Sigmoid colon (tissue), 4 donors: ENCODE measurements around the gene PCDHB4.

DNA sequence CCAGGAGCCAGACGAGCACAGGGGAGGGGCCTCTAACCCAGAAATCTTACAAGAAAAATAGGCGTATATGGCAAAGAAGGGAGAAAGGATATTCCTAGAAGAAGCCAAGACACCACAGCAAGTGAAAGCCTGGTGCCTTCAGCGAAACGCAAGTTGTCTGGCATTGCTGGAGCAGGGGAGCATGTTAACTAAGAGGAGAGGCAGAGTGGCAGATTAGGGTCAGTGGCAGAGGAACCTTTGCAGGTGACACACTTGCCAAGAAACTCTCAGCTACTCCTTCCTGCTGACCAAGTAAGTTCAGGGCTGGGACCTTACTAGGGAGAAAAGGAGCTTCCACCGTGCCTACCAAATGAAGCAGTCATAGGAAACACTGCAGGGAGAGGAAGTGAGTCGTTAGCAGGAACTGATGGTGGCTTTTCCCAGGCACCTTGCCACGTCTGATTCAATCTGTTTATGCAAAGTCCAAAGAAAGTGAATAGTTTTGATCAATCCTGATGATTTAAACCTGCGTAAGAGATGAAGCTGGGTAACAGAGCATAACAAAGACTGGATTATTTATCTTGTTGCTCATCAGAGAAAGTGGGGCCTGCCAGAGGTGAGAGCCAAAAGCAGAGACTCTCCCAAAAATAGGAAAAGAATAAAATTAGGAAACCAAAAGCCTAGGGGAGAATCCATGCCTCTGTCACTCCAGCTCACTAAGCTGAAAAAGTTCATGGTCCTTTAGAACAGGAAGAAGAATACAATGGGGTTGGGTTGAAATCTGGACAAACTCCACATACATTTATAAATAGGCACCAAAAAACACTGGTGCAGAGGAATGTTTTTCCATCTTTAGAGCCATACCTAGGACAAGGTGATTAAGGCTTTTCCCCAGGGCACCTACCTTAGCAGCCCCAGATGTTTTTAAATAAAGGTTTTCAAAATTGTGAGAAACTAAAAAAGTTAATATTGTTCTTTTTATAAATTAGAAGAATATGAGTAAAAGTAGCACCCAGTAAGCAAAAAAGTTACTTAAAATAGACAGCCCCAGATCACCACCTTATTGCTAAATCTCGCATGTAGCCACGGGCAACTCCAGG, 9.3 kb upstream of the PFDN1 start:
- PRO-cap: no peak
- RAMPAGE, long total RNA, 4 experiments: no peak in any of the 4 experiments

GRCh38 chr5:140317950-140318318, 15.0 kb upstream of the PFDN1 start:
- PRO-cap: no peak
- RAMPAGE, long total RNA, 4 experiments: no peak in any of the 4 experiments

- PRO-cap: no peak
- RAMPAGE, long total RNA, 4 experiments: no peak in any of the 4 experiments
Measured at GRCh38 chr5:140322707-140323205, 19.9 kb upstream of the PFDN1 start.

GRCh38 chr5:140509556-140510306, 37.7 kb upstream of the EIF4EBP3 start:
- PRO-cap: no peak
- RAMPAGE, long total RNA, 4 experiments: no peak in any of the 4 experiments

- PRO-cap: no peak
- RAMPAGE, long total RNA, 4 experiments: no peak in any of the 4 experiments
Measured at GRCh38 chr5:140531112-140531990, 16.1 kb upstream of the EIF4EBP3 start.

DNA sequence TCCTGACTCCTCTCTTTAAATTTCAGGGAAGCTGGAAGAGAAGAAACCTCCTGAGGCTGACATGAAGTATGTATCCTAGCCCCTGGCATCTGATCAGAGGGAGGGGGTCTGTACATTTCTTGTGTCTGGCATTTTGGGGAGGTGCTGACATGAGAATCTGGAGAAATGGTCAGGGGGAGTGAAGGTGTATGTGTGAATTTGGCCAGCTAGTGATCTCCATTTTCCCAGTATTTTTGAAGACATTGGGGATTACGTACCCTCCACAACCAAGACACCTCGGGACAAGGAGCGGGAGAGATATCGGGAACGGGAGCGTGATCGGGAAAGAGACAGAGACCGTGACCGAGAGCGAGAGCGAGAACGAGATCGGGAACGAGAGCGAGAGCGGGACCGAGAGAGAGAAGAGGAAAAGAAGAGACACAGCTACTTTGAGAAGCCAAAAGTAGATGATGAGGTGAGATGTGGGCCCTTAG, 6.0 kb upstream of the WDR55 start:
- PRO-cap: no peak
- RAMPAGE, long total RNA, 4 experiments: no peak in any of the 4 experiments

DNA sequence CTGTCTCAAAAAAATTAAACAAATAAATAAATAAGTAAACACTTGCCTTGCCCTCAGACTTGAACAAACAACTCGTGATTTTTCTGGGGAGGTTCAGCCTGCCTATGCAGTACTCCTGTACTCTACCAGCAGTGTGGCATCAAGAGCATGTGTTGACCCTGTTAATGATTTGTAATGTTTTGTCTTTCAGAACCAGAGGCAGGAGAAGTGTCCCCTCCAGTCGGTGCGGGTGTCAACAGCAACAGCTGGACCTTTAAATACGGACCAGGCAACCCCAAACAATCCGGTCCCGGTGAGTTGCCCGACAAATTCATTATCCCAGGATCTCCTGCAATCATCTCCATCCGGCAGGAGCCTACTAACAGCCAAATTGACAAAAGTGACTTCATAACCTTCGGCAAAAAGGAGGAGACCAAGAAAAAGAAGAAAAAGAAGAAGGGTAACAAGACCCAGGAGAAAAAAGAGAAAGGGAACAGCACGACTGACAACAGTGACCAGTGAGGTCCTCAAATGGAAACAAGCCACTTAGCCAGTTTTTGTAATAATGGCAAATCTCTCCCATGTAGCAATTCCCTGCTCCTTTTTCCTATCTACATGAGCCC, 41.6 kb upstream of the PCDHB1 start:
- PRO-cap: no peak
- RAMPAGE, long total RNA, 4 experiments: no peak in any of the 4 experiments

GRCh38 chr5:141010069-141010616, 41.0 kb upstream of the PCDHB1 start:
- PRO-cap: no peak
- RAMPAGE, long total RNA, 4 experiments: no peak in any of the 4 experiments

GRCh38 chr5:141121625-141121929, at the start of gene PCDHB4:
Gene PCDHB4, plus strand, starts transcription at chr5:141121818.
- PRO-cap: no peak
- RAMPAGE, long total RNA, 4 experiments: start-site peak on the plus strand in 2 of 4 experiments, at chr5:141121796-141121822 at its widest, 20 to 27 reads per replicate

GRCh38 chr5:141339090-141339289, 430 bp downstream of the PCDHGA2 start:
- PRO-cap: no peak
- RAMPAGE, long total RNA, 4 experiments: no peak in any of the 4 experiments

DNA sequence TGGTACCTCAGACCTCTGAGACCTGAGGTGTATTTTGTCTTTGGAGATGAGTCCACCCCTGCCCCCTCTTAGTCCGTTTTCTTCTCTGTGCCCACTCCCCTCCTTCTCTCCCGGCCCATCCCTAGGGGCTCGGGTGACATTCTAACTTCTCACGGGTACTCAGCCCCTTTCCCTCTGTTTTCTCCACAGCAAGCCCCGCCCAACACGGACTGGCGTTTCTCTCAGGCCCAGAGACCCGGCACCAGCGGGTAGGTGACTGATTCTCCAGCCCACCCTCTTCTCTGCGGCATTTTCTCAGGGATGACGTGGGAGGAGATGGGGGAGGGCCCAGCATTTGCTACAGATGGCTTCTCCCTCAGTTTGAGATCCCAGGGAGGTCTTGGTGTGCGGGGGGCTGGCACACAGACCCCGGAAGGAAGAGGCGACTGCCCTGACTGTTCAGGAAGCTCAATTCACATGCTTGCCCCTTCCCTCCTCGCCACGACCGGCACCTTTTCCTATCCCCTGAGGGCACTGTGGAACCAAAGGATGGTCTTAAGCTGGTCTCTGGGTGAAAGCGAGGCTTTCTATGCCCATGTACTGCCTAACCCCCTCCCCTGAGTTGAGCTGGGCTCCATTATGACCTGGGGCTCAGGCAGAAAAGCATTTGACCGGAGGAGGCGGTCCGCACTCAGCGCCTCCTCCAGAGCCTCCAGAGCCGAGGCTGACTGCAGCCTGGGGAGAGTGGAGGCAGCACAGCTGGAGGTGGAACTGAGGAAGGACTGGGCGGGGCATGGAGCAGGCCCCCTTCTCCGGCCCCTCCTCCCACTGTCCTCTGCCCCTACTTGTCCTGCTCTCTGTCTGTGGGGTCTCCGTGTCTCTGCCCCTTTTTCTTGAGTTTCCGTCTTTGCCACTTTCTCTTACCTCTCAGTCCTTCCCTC, 6.0 kb downstream of the PCDHGC5 start:
- PRO-cap: no peak
- RAMPAGE, long total RNA, 4 experiments: no peak in any of the 4 experiments

DNA sequence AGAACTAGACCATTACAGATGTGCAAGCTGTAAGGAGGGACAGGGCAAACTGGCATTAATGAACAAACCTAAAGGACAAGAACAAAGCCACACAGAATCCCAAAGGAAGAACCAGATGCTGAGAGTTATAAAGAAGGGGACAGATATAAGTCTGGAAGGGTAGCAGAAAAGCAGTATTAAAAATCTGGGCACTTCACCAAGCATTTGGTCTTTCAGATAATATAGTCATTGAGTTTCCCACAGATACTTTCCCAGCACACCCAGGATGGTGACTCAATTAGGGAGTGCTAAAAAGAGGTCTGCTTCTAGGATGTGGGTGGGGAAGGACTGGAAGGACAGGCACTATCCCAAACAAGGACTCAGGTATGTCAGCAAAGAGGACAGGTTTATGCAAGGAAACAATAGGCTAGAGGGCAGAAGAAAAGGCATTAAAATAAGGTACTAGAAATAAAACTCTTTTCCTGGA, 59.4 kb downstream of the DIAPH1 start:
- PRO-cap: no peak
- RAMPAGE, long total RNA, 4 experiments: no peak in any of the 4 experiments

- PRO-cap: no peak
- RAMPAGE, long total RNA, 4 experiments: no peak in any of the 4 experiments
Measured at GRCh38 chr5:141564047-141564510, 54.7 kb downstream of the DIAPH1 start.

GRCh38 chr5:141564511-141565000, 54.2 kb downstream of the DIAPH1 start:
- PRO-cap: no peak
- RAMPAGE, long total RNA, 4 experiments: no peak in any of the 4 experiments

DNA sequence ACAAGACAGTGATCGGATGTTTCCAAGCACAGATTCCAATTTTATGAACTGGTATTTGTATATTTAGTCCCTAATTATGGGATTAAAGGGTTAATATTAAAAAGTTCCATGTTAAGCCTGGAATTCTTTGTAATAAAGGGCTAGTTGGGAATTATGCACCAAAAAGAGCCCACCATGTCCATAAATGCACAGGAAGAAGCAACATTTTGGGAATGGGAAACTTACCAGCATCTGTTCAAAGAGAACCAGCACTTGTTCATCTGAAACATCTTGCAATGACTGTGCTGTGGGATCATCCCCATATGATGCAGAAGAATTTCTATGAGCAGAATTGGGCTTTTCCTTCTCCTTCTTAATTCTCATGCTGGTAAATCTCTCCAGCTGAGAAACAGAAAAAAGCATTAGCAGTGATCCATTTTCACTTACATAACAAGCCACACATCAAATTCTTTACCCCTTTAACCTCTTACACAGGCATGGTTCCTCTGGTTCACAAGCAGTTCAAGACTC, 31.9 kb downstream of the DIAPH1 start:
- PRO-cap: no peak
- RAMPAGE, long total RNA, 4 experiments: no peak in any of the 4 experiments

- PRO-cap: no peak
- RAMPAGE, long total RNA, 4 experiments: no peak in any of the 4 experiments
Measured at GRCh38 chr5:141636186-141636653, 429 bp downstream of the HDAC3 start.

- PRO-cap: no peak
- RAMPAGE, long total RNA, 4 experiments: no peak in any of the 4 experiments
Measured at GRCh38 chr5:141652653-141653093, 1.5 kb upstream of the FCHSD1 start.

DNA sequence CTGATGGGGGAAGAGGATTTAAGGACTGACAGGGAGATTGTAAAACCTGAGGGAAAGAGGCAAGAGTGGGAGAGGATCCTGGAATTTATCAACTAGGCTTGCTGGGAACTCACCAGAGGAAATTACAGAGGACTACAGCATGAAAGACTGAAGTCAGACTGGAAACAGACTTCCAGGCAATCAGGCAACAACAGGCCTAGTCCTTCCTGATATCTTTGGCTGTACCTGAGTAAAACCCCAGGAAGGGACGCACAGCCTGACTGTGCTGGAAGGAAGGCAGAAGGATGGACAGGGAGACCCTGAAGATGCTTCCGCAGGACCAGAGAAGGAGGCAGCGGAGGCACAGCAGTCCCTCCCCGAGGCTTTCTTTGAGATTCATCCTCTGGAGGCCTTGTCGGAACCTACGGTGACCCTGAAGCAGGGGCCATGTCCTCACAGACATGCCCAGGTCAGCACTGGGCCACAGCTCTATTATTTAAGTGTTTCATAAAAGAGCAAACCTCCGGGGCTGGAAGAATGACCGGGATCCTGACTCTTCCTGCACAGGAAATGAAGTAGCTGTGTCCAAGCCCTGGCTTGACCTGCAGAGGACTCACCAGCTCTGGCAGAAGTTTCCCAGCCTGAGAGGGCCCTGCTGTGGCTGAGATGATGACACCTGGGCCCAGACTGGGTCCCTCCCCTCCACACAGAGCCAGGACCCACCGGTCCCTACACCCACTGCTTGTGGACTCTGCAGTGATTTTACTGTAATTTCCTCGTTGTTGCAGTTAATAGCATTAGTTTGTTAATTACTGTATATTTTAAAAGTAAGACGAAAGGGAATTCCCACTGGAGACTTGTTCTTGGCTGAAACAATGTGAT, 72.4 kb downstream of the PCDH1 start:
- PRO-cap: no peak
- RAMPAGE, long total RNA, 4 experiments: no peak in any of the 4 experiments

DNA sequence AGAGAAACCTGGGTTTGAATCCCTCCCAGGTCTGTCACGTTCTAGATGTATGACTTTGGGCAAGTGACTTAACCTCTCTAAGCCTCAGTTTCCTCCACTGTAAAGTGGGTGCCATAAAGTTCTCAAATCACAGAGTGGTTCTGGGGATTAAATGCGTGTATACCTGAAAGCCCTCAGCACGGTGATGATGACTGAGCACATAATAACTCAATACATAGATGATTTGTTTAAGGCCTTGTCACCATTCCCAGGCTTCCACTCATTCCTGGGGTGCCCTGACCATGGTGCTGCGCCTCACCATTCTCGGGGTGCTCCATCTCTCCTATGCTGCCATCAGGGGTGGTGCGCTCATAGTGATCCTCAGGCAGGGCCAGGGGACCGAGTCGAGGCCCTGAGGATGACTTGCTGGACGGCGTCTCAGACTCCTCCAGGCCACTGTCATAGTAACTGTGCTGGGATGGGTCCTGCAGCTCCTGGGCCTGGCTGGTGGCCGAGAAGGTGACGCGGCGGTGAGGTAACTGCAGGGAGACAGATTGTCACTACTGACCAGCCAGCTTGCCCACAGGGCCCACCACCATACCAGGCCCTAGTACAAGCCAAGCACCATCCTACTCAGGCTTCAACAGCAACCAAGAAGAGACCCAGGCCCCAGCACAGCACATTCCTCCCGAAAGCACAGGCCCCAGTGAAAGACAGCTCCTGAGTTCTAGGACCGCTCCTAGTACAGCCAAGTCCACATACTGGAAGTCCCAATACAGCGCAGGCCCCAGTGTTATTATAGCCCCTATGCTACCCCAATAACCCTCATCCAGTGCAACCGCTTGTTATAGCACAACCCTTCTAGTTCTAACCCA, 21.0 kb downstream of the PCDH1 start:
- PRO-cap: no peak
- RAMPAGE, long total RNA, 4 experiments: no peak in any of the 4 experiments

DNA sequence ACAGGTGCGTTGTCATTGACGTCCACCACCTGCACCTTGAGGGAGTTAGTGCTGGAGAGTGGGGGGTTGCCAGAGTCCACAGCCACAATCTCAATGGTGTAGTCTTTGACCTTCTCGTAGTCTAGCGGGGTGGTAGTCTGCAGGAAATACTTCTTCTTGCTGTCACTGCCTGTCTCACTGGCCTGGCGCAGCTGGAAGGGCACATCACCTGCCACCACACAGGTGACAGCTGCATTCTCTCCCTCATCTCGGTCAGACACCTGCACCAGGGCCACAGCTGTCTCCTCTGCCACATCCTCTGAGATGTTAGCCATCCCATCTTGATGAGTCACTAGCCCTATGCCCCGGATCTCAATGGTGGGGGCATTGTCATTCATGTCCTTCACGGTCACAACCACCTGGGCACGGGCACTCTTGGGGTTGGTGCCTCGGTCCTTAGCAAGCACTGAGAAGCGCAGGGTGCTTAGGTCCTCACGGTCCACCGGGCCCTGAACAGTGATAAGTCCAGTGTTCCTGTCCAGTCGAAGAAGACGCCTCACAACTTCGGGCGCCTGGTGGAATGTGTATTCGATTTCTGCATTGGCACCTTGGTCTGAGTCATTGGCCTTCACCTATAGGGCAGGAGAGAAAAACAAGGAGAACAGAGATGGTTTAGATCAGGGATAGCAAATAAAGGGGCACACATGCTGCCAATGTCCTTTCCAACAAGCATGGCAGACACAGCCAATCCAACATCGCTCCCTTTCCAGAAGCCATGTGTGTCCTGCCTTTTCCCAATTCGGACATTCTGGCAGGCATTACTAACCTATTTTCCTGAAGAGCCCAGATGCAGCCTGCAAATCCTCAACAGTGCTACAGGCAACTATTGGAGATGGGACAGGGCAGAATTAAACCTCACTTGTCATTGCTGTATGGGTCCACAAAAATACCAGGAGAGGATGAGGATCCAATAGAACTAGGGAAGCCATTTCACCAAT, 13.1 kb downstream of the PCDH1 start:
- PRO-cap: no peak
- RAMPAGE, long total RNA, 4 experiments: no peak in any of the 4 experiments